Placental epithelial cell (primary cell): ENCODE measurements around a stretch of chr2.

- CAGE, long polyA plus RNA = no peak
Measured at GRCh38 chr2:238300562-238301126, 12.2 kb upstream of the PER2 start.

DNA sequence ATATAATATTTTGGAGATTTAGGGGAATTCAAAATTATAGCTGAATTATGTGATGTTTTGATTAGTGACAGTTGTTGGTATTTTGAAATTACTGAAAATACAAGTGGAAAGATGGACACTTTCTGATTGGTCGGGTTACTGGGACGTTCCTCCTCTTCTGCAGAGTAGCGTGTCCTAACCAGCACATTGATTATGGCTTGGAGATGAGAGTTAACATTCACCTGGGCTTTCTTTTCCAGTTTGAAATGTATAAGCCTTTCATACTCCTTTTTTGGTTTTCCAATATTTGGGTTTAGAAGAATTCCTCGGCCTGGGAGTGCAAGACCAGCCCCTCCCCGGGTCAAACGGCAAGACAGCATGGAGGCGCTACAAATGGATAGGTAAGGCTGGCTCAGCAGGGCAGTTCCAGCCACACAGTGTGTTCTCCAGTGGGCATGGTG, 28.7 kb downstream of the TRAF3IP1 start:
- CAGE, long polyA plus RNA = no peak

GRCh38 chr2:238404521-238404873, 22.2 kb upstream of the ASB1 start:
- CAGE, long polyA plus RNA = no peak

- CAGE, long polyA plus RNA = no peak
Measured at GRCh38 chr2:238459067-238459552, 32.4 kb downstream of the ASB1 start.

DNA sequence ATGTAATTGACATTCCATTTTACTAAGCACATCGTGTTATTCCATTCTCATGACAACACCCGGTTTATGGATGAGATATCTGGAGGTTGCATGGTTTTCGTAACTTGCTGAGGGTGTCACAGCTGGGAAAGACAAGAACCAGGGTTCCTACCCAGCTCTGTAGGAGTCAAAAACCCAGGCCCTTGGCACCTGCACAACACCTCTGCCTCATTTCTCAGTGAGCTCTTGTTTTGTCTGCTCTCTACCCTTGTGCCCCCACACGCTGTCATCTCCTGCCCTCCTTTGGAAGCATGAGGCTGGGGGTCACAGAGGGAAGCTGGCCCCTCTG, 120.2 kb upstream of the TWIST2 start:
- CAGE, long polyA plus RNA = no peak

DNA sequence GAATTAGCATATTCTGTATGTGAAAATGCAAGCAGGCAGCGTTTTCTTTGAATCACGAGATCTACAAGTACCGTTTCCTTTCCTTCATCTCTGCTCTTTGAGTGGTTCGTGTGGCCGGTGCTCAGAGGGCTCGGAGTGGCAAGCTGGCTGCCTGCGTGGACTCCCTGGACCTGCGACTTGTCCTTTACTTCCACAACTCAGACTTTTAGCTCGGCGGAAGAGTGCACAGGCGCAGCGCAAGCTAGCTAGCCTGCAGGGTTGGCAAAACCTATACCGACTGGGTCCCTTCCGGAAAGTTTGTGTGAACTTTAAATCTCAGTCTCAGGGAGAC, 6.9 kb downstream of the TWIST2 start:
- CAGE, long polyA plus RNA = no peak

GRCh38 chr2:238905755-238906609, 58.1 kb downstream of the TWIST2 start:
- CAGE, long polyA plus RNA = no peak

GRCh38 chr2:238938933-238939723, 91.2 kb downstream of the TWIST2 start:
- CAGE, long polyA plus RNA = no peak

GRCh38 chr2:239120507-239121124, 272.7 kb downstream of the TWIST2 start:
- CAGE, long polyA plus RNA = no peak

GRCh38 chr2:239231162-239231884, 169.5 kb downstream of the HDAC4 start:
- CAGE, long polyA plus RNA = no peak

DNA sequence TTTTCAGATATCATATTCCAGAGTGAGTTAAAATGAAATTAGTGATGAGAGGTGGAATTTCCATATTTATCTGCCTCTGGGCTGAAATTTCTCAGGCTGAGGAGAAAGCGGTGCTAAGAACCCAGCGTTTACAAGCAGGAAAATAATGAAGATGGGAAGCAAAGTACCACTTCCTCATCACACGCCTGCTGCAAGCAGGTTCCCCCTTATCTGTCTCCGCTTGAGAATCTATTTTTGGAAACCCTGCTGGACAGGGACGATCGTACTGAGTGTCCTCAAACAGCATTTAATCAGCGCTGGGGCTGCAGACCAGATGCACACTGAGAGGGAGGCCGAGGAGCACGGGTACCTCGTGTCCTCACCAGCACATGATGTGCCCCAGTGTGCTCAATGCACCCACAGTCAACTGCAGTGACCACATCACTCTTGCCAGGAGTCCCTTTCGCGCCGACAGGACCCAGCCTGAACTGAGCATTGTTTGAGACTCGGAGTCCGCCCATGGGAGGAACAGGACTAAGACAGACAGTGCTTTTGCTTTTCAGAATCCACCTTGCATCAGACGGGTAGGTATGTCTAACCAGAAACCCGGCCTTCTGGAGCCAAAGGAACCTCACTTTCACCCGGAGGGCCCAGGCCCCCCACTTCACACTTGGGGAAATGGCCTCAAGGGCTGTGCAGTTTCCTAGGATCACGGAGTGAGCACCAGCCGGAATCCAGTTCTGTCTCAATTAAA, 160.3 kb downstream of the HDAC4 start:
- CAGE, long polyA plus RNA = no peak

DNA sequence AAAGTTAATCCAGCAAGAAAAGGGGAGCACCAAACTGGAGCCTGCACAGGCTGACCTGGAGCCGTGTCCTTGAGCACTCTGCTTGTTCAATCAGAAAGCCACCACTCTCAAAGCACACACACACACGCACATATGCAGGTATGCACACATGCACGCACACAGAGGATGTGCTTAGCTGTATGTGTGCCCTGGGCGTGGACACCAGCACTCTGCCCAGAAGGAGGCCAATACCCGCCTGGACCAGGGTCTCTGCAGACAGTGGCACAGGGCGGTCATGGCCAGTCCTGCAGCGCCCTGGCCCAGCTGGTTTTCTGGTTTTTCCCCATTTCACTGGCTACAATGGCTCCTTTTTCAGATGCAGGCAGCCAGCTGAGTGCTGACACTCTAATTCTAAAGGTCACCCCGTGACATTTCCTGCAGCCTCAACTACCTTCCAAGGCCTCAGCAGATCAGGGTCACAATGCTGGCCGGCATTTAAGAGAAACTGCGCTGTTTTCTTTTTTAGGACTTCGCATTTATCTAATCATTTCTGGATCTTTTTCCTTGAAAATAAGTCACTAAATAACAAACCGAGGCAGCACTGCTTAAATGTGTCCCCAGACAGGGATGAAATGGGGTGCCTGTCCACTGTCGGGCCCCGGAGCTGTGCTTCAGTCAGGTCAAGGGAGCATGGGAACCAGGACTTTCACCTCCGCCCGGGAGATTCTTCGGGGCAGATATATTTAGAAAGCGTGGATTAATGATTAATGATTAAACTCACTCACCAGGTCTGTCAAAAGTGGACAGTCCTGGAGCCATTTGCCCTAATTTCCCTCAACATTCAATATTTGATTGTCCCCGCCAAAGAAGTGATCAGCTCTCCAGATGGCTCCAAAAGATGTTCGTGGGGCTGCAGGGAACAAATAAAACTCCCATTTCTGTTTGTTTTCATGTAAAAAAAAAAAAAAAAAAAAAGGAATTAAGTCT, 104.4 kb downstream of the HDAC4 start:
- CAGE, long polyA plus RNA = no peak

GRCh38 chr2:239316949-239317829, 83.6 kb downstream of the HDAC4 start:
- CAGE, long polyA plus RNA = no peak

- CAGE, long polyA plus RNA = no peak
Measured at GRCh38 chr2:239758041-239758736, 267.0 kb downstream of the NDUFA10 start.

DNA sequence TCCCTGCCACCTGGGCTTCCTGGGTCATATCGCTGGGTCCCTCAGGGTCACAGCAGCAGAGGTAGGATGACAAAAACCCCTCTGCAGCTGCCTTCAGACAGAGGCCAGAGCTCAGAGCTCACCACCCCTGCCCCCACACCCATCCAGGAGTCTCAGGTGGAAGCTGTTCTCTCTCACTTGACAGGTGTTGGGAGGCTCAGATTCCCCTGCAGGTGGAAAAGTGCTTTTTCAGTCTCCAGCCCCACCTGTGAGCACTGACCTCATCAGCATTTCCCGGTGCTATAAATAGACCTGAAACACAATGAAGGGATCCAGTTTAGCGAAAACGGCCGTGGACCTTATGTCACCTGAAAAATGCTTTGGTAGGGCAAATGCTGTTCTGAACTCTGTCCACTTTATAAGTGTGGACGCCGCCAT, 254.9 kb downstream of the NDUFA10 start:
- CAGE, long polyA plus RNA = no peak

GRCh38 chr2:239952583-239953016, 72.5 kb downstream of the NDUFA10 start:
- CAGE, long polyA plus RNA = no peak

- CAGE, long polyA plus RNA = no peak
Measured at GRCh38 chr2:240426750-240427336, 8.6 kb upstream of the GPC1 start.

- CAGE, long polyA plus RNA = no peak
Measured at GRCh38 chr2:240514086-240514341, 43.8 kb downstream of the ANKMY1 start.

DNA sequence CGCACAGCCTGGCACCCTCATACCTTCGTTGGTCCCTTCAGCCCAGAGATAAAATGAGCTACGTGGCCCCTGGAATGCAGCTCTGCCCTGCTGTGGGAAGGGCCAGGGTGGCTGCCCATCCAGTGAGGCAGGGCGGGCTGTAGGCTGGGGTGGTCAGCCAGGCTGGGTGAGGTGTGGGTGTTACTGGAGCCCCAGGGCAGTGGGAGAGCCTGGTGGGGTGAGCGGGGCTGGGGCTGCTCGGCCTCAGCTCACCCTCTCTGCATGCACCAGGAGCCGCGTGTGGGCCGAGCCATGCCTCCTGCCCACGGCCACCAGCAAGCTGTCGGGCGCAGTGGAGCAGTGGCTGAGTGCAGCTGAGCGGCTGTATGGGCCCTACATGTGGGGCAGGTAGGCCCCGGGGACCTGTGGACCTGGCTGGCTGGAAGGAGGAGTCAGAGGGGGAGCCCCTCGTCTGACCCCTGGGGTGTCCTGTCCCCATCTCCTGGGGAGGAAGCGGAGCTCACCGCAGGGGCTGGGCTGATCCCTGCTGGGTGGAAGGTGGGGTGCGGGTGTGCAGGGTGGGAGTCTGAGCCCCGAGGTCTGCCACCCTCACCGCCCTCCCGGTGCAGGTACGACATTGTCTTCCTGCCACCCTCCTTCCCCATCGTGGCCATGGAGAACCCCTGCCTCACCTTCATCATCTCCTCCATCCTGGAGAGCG, 5.4 kb downstream of the RNPEPL1 start:
- CAGE, long polyA plus RNA = no peak

DNA sequence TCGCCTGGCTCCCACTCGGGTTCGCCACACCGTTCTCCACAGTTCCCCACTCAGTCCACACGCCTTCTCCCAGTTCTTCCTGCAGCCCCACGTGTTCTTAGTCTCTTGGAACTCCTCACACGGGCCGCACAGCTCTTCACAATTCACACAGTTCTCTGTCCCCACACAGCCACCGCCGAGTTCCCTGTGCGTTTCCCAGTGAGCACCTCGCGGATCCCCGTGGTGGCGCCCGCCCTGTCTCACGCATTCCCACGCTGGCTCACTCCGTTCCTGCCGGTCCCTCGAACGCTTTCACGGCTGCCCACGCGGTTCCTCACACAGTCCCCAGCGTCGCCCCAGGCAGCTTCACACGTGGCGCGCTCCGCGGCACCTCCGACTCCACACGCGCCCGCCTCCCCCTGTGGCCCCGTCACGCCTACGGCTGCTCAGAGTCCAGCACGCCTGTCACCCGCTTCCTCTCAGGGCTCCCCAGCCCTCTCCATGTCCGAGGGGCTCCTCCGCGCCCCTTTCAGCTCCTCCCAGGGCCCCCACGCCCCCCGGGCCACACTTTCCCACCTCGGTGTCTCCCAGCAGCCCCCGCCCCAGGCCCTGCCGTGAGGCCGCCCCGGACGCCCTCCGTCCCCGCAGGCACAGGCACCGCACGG, 38.1 kb downstream of the KIF1A start:
- CAGE, long polyA plus RNA = no peak